Metastatic Liver Carcinoma in the Adrenal Gland (tissue), 2 donors: ENCODE measurements around a stretch of chr2.

GRCh38 chr2:235011631-235012125, 59.9 kb downstream of the SH3BP4 start:
- PRO-cap, 2 experiments = no peak in any of the 2 experiments

- PRO-cap, 2 experiments = peak in 2 of 2 experiments; most common plus-strand start chr2:235027192 (in 2)
These were observed 75.0 kb downstream of the SH3BP4 start for GRCh38 chr2:235026766-235027322.

GRCh38 chr2:235054459-235055800, 103.1 kb downstream of the SH3BP4 start:
- PRO-cap, 2 experiments = no peak in any of the 2 experiments

GRCh38 chr2:235063371-235063899, 111.6 kb downstream of the SH3BP4 start:
- PRO-cap, 2 experiments = no peak in any of the 2 experiments

DNA sequence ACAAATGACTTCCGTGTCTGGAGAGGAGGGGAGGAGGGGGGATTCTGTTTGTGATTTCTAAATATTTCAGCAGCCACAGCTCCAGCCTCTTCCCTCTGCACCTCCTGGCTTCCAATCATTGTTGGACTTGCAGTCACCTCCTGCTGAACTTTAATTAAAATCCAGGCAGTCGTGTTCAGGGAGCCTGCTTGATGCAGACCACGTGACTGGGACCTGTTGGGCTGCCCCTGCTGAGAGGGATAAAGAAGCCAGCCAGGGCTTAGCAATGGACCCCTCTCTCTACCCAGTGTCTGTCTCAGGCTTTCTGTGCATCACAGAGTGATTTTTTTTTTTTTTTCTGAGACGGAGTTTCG, 115.1 kb downstream of the SH3BP4 start:
- PRO-cap, 2 experiments = no peak in any of the 2 experiments

DNA sequence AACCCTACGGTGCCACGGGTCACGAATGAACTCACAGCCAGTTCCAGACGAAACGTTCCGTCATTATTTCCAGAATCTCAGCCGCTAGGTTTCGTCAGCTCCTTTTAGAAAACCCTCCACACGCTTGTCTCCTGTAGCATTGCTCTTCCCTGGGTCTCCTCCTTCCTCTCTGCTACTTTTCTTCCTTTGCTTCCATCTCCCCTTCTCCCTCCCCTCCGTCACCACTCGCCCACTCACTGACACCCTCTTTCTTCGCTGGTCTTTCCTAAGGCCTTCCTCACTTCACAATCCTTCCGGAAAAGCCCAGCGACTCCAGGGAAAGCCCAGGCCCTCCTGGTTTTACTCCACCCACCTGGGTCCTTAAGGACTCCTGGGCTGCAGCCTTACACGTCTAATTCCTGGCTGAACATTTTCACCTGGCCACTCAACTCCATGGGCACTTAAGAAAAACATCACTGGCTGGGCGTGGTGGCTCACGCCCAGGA, 119.3 kb upstream of the AGAP1 start:
- PRO-cap, 2 experiments = no peak in any of the 2 experiments

- PRO-cap, 2 experiments = no peak in any of the 2 experiments
These were observed 849 bp upstream of the AGAP1 start for GRCh38 chr2:235492898-235493490.

DNA sequence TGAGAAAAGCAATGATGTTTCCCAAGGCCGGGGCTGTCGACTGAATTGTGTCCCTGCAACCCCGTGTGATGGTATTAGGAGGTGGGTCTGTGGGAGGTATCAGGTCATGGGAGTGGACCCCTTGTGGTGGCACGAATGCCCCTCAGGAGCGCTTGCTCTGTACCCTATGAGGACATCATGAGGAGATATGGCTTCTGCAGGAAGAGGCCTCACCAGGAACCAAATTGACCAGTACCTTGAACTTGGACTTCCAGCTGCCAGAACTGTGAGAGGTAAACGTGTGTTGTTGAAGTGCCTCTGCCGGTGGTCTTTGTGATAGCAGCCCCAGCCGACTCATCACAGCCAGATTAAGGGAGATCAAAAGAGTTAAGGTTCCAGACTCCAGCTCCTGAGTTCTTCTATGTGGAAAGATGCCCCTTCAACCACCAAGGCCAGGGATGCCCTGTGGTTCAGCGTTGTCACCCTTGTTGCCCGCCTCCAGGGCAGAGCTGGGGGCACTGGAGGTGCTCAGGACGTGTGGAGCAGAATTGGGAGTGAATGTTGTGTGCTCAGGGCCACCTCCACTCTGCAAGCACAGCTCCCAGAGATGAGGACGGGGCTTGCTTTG, 103.0 kb downstream of the AGAP1 start:
- PRO-cap, 2 experiments = no peak in any of the 2 experiments

DNA sequence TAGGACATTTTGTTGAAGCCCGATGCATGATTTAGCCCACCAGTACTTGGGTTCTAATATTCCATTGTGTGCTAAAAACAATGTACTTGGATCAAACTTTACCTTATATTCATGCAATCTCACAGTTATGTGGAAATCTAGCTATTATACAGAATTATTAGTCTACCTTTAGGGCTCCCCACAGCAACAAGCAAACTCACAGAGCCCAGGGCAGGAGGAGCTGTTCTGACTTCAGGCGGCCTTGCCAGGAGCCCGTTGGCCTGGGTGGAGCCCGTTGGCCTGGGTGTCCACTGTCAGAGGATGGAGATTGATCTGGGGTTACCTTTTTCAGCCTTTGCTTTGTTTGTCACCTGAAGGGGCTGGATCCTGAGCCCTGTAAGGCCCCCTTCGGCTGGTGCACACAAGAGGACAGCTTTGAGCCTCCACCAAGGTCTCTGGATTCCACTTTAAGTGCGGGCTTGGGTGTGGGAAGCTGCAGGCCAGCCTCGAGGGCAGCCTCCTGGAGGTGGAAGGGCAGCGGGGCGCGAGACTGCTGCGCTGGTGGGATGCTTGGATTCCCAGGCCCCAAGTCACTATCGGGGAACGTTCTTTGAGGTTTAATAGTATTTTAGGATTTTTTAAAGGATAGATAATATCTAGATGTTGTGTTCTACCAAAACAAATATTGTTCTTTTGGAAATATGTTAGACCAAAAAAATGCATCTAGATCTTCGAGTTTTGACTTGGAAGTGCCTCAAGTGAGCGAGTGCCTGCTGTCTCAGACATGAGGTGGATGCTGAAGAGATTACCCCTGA, 113.6 kb downstream of the AGAP1 start:
- PRO-cap, 2 experiments = no peak in any of the 2 experiments

DNA sequence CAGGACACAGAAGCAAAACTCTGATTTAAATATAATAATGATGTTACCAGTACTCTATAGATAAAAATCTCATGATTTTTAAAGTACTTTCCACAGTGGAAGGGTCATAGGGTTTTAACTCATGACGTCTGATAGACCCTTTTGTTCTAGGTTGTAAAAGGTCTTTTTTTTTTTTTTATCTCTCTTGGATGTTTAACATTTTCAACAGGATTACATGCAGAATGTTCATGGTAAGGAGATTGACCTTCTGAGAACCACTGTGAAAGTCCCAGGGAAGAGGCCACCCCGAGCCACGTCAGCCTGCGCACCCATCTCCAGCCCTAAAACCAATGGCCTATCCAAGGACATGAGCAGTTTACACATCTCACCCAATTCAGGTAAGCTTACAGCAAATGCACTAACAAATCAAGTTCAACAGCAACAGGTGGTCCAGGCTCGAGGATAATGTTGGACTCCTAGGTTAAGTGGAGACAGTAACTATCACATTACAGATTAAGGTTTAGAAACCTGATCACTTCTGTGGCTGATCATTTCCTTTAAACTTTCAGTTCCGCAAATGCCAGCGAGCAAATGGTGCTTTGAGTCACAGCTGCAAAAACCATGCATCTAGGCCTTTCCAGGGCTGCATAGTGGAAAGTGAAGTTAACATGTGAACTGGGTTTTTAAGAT, 259.5 kb downstream of the GBX2 start:
- PRO-cap, 2 experiments = no peak in any of the 2 experiments

- PRO-cap, 2 experiments = no peak in any of the 2 experiments
These were observed 253.6 kb downstream of the GBX2 start for GRCh38 chr2:235914348-235915323.

GRCh38 chr2:235974418-235974887, 193.7 kb downstream of the GBX2 start:
- PRO-cap, 2 experiments = no peak in any of the 2 experiments

- PRO-cap, 2 experiments = no peak in any of the 2 experiments
These were observed 10.4 kb upstream of the GBX2 start for GRCh38 chr2:236178533-236179099.

GRCh38 chr2:236570624-236571016, 995 bp downstream of the ACKR3 start:
- PRO-cap, 2 experiments = no peak in any of the 2 experiments

DNA sequence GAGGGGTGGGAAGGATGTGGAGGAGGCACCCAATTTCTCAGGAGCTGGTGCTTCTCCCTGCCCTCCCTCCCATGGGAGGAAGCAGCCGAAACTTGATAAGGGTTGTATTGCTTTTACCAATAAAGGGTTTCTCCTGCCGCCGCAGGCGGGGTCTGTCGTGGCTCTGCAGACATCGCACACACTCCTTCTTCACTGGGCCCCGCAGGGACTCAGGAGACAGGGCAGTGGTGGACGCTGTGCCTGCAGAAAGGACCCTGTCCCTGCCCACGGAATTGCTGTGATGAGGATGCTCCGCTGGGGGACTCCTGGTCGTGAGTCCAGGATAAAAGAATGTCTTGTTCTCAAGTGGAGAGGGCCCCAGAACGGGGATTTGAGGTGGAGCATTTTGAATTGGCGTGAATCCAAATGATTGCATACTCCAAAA, 119.2 kb downstream of the ACKR3 start:
- PRO-cap, 2 experiments = no peak in any of the 2 experiments

DNA sequence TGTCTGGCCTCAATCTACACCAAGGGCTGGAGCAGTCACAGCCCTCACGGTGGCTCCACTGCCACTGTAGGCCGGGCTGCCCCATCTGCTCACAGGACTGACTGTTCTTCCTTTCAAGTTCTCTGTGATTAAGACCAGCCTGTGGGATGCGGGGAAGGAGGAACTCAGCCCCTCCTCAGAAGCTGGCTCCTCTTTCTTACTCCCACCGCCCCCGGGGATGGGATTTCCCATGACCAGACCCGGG, 106.0 kb downstream of the COPS8 start:
- PRO-cap, 2 experiments = no peak in any of the 2 experiments

DNA sequence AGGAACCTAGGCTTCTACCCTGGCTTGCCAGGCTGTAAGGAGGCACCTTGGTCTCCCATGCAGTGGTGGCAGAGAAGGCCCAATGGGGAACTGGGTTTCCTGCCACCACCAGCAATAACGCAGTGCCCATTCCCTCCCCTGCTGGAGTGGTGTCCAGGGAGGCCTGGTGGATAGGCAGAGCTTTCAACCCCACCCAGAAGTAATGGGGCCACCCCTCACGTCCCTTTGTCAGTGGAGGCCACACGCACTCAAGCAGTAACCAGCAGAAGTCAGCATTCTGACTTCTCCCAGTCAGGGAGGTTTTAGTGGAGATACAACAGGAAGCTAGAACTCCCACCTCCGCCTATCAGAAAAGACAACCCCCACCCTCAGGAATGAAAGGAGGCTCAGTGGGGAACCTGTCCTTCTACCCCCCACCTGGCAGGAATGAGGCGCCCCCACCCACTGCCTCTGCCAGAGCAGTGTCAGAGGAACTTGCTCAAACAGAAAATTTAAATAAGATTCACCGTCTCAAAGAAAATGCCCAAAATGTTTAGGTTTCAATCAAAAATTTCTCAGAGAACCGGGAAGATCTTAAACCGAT, 132.5 kb downstream of the COPS8 start:
- PRO-cap, 2 experiments = no peak in any of the 2 experiments

DNA sequence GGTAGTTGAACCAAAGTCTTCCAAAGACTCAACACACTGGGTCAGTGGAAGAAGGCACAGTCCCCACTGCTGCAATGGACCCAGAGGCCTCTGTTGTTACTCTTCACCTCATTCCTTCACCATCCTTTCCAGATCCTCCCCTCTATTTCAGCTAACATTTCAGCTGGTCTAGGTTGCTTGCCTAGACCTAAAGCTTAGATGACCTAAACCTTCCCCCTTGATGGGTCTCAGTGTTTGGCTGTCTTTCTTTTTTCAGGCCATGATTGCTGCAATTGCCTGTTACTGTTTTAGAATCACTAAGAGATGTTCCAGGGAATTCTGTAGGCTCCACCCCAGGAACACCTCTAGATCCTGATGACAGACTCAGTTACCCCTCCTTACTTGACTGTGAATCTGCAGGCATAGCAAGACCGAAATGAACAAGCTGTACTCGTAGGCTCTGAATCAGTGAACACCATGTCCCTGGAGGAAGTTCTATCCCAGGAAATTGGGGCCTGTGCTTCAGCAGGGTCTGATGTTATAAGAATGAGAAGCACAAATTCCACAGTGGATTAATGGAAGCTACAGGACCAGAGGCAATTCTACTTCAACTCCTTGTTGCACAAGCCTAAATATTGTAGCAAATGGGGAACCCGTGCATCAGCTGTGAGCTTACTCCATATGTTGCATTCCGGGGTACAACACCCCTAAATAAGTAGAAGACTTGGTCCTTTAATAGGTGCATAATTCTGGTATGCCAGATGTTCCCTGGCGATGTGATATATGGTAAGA, 148.6 kb downstream of the COPS8 start:
- PRO-cap, 2 experiments = no peak in any of the 2 experiments

DNA sequence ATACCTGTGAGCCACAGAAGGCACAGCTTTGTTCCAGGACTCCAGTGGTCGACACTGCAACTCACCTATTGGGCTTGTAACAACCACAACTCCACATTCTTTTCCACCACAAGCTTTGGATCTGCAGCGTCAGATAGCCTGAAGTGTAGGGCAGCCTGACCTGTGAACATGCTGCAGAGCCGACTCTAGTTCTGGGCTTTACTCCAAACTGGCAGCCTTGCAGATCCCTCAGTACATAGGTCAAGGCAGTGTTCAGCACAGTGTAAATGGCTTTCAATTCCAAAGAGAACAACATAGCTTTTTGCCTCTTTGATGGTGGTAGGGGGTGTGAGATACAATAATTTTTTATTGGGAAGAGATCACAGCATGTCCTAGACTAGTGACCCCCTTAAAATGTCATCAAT, 149.7 kb downstream of the COPS8 start:
- PRO-cap, 2 experiments = no peak in any of the 2 experiments

- PRO-cap, 2 experiments = no peak in any of the 2 experiments
These were observed 87.8 kb downstream of the COL6A3 start for GRCh38 chr2:237325954-237326814.